Daoy (cell line): ENCODE measurements around the genes OR4A16, OR4A15, OR8H2, OR8K3, OR9G1, OR9G4, TNKS1BP1 and PRG2.

DNA sequence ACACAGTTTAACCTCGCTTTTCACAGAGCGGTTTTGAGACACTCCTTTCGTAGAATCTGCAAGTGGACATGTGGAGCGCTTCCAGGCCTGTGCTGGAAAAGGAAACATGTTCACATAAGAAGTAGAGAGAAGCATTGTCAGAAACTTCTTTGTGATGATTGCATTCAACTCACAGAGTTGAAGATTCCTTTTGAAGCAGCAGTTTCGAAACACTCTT, 66.4 kb downstream of the OR4C46 start:
- RAMPAGE, long total RNA: no peak

DNA sequence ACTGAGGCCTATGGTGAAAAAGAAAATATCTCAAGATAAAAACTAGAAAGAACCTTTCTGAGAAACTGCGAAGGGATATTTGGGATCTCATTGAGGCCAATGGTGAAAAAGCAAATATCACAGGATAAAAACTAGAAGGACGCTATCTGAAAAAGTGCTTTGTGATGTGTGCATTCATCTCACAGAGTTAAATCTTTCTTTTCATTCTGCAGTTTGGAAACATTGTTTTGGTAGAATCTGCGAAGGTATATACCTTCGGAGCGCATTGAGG, 163.0 kb upstream of the TRIM48 start:
- RAMPAGE, long total RNA: no peak

GRCh38 chr11:55342821-55343493, at the start of gene OR4A16:
OR4A16 (plus strand) TSS chr11:55343201.
- RAMPAGE, long total RNA: no peak

- RAMPAGE, long total RNA: no peak
Measured at GRCh38 chr11:55367567-55368171, at the start of gene OR4A15. OR4A15 (plus strand) TSS chr11:55367974.

- RAMPAGE, long total RNA: no peak
Measured at GRCh38 chr11:56103269-56103846, at the start of gene OR8H2. OR8H2 (plus strand) TSS chr11:56103687.

DNA sequence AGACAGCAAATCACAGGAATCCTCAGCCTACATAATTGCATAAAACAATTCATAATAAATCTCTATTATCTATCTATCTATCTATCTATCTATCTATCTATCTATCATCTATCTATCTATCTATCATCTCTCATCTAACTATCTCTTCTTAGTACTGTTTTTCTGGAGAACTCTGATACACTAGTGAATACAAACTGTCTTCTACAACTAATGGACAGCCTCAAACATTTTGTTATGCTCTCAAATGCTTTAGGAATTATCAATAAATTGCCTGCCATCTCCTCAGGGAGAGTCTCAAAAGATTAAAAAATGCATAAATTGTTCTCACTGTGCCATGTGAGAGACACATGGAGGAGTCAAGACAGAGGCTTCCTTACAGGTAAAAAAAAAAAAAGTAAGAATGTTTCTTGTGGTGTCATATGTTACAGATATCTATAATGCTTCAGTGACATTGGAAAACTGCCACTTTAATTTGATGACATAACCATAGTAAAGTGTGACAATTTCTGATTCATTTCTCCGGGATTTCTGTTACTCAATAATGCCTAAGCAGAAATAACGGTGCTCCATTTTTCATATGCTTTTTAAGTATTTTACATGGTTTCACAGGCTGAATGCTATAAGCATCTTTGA, at the start of gene OR8K3:
TSS of gene OR8K3 (plus strand) at position 356 of the 633 bp plus-strand sequence.
- RAMPAGE, long total RNA: no peak

GRCh38 chr11:56698678-56699328, at the start of gene OR9G1:
OR9G1 (plus strand) TSS chr11:56699095.
- RAMPAGE, long total RNA: no peak

- RAMPAGE, long total RNA: no peak
Measured at GRCh38 chr11:56748412-56749088, at the start of gene OR9G4. OR9G4 (minus strand) TSS chr11:56748697.

DNA sequence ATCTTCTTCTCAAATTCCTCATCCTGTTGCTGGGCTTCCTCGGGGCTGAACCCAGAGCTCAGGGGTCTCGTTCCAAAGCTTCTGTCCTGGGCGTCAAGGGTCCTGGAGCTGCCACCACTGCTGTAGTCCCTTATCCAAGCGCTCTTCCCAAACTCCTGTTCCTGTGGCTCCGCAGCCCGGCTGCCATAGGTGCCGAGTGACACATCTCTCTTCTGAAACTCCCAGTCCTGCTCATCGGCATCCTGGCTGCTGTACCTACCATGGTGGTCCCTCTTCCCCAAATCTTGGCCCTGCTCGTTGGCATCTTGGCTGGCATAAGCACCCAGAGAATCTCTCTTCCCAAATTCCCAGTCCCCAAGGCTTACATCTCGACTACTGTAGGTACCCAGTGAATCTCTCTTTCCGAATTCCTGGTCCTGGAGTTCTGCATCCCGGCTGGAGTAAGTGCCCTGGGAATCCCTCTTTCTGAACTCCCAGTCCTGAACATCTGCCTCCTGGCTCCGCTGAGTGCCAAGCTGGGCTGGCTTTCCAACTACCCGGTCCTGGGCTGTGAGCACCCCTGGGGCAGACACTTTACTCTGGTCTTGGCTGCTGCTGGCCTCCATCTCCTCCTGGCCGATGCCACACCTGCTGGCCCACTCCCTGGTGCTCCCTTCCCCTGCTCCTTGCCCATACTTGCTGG, 14.9 kb downstream of the TNKS1BP1 start:
- RAMPAGE, long total RNA: no peak

DNA sequence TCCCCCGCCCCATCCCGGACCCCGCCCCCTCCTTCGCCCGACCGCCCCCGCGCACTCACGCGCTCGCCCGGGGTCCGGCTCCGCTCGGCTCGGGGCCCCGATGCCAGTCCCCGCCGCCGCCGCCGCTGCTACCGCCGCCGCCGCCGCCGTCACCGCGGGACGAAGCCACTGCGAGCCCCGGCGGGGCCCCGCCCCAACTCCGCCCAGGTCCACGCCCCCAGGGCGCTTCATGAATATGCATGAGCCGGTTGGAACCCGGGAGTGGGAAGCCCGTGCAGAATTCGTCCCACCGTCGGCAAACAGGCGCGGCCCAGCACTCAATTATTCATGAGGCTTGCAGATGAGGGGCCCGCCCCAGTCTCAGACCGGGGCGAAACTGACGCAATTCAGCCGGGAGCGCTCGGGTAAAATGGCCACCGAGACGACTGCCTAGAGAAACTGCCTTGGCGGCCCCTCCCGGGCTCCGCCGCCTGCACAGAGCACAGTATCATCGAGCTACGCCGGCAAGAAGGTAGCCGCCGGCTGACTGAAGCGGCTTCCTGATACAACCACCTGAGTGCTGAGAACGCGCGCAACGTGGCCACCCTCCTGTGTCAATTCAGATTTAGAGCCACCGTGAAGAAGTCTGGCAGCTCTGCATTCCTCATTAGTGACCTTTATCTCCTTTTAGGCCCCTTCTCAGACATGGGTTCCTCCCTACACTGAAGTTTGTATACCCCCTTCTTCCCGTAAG, at the start of gene TNKS1BP1:
TSS of gene TNKS1BP1 (minus strand) at position 172 of the 733 bp plus-strand sequence.
- RAMPAGE, long total RNA: no peak

DNA sequence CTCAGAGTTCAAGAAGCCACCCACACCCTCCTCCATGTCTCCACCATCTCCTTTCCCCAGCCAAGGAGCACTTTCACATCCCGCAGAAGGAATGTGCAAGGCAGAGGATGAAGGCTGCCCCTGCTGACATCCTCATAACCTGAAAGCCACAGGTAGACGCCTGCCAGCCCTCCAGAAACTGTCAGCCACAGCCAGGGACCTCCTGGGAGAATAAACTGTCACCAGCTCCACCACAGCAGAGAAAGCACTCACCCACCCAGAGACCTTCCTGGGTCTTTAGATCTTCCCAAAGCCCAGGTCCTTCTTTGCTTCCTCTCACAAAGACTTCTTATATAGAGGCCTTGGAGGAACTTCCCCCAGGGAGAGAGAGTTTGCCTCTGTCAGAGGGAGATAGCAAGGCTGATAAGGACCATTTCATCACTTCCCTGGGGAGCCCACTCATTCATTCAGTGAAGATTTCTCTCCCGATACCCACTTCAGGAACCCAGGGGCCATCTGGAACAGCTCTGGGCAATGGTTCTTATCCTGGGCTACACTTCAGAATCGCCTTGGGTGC, at the start of gene PRG2:
TSS of gene PRG2 (minus strand) at position 307 of the 556 bp plus-strand sequence.
- RAMPAGE, long total RNA: no peak

- RAMPAGE, long total RNA: no peak
Measured at GRCh38 chr11:57476811-57477383, 16.6 kb downstream of the RTN4RL2 start.

DNA sequence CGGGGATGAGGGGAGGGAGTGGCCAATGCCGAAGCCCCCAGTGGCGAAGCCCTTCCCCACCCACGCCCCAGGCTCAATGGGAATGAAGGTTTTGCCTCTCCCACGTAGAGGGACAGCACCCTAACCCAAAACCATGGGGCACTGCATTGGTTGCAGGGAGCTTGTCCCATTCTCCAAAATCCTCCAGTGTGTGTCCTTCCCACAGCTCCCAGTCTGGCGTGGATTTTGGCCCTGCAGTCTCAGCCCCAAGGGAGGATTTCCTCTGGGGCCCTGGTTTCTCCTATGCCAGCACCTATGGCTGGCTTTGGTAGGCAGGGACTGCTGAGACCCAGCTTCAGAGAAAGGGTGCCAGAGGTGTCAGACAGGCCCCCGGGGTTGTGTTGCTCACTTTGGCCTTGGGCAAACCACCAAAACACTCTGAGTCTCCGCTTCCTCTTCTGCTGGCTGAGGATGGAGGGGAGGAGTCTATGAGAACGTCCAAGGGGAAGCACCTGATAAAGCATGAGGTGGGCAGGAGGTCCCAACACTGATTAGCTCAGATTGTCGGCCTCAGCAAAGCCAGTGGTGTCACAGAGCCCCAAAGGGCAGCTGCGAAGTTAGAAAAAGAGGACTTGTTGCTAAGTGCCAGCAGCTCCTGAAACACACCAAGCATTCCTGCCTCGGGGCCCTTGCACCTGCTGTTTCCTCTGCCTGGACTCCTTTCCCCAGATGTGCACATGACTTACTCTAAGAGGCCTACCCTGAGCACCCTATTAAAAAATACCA, 10.4 kb downstream of the SMTNL1 start:
- RAMPAGE, long total RNA: no peak

- RAMPAGE, long total RNA: no peak
Measured at GRCh38 chr11:57566071-57566644, 1.3 kb downstream of the UBE2L6 start.

- RAMPAGE, long total RNA: no peak
Measured at GRCh38 chr11:57638044-57639146, 11.3 kb downstream of the YPEL4 start.

GRCh38 chr11:57640368-57641332, 9.1 kb downstream of the YPEL4 start:
- RAMPAGE, long total RNA: no peak

- RAMPAGE, long total RNA: no peak
Measured at GRCh38 chr11:57646361-57647030, 3.2 kb downstream of the YPEL4 start.

DNA sequence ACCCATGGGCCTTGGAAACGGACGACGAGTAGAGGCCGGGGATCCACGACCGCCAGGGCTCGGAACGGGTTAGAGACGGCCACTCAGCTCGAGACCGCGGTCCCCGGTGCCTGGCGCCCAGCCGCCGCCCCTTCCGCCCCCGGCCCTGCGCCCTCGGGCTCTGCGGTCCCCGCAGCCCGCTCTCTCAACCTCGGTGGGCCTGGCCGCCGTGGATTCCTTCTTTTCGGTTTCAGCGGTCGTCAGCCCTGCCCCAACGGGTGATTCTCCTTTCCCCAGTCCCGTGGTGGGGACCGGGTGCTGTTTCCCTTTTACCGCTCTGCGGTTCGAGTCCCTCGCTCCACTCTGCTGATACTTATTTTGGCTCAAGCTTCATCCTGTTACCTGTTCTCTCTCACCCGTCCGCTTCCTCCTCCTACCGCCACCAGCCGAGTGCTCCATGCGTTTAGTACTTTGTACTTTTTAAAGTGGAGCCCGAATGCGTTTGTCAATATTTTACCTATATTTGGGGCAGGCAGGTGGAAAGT, 488 bp downstream of the ZDHHC5 start:
- RAMPAGE, long total RNA: no peak

GRCh38 chr11:57668864-57669150, 893 bp downstream of the ZDHHC5 start:
- RAMPAGE, long total RNA: no peak

- RAMPAGE, long total RNA: no peak
Measured at GRCh38 chr11:57682849-57683457, 15.0 kb downstream of the ZDHHC5 start.